SK-N-SH (cell line): ENCODE data around the gene RSBN1L.

- RRBS, result no CpG with 5 or more reads among the region's 2 CpGs
CAGE:
- cytosol, long polyA plus RNA, result no peak
- long polyA plus RNA, result no peak
- nucleus, long polyA plus RNA, result no peak
These were observed 6.0 kb upstream of the CCL24 start for GRCh38 chr7:75819574-75820010.

DNA sequence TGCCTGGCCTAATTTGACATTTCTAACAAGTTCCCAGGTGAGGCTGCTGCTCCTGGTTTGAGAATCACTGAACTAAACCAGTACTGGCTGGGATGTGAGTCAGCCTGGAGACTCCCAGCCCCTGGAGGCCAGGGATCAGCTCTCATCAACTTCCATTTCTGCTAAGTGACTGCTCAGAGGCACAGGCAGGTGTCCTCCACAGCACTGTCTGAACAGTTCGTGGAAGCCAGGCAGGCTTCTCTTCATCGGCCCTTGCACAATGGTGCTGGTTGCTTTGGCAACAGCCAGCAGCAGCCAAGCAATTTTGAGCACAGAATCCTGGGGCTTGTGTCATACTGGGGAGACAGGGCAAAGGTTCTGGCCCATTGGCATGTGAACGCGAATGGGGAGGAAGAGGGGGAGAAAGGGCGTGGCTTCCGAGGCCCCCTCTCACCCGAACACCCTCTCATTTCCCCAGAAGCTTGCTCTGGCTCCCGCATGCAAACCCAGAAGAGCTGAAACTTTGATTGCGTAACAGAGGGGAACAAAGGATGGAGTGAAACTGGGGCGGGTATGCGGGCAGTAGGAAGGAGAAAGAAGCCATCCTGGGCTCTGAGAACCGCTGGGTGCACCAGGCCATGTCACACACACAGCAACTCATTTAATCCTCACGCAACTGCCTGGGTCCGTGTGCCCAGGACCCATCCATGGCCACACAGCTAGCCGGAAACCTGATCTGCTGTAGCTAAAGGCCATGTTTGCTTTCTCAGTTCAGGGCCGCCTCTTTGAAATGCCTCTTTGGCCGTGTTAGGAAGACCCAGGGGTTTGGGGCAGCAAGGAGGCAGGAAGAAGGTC, 8.9 kb upstream of the POR start:
- RRBS, result no CpG with 5 or more reads among the region's 17 CpGs
CAGE:
- cytosol, long polyA plus RNA, result no peak
- long polyA plus RNA, result no peak
- nucleus, long polyA plus RNA, result no peak

DNA sequence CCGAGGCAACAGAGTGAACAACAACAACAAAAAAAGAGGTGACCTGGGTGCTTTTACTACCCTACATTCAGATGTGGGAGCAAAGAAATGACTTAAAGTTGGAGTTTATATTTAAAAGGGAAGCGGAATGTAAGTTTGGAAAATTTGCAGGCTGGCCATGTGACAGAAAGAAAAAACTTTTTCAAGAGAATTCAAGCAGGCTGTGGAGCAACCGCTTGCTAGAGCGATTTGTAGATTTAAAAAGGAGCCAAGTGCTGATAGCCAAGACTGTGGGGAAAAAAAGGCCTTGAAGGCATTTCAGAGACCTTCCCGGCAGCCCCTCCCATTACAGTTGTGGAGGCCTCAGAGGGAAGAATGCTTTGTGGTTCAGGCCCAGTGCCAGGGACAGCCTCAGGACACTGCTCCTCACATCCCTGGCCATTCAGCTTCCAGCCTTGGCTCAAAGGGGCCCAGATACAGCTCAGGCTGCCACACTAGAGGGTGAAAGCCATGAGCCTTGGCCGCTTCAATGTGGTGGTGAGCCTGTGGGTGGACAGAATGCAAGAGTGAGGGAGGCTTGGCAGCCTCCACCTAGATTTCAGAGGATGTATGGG, 19.4 kb downstream of the POR start:
- RRBS, result no CpG with 5 or more reads among the region's 6 CpGs
CAGE:
- cytosol, long polyA plus RNA, result no peak
- long polyA plus RNA, result no peak
- nucleus, long polyA plus RNA, result no peak

DNA sequence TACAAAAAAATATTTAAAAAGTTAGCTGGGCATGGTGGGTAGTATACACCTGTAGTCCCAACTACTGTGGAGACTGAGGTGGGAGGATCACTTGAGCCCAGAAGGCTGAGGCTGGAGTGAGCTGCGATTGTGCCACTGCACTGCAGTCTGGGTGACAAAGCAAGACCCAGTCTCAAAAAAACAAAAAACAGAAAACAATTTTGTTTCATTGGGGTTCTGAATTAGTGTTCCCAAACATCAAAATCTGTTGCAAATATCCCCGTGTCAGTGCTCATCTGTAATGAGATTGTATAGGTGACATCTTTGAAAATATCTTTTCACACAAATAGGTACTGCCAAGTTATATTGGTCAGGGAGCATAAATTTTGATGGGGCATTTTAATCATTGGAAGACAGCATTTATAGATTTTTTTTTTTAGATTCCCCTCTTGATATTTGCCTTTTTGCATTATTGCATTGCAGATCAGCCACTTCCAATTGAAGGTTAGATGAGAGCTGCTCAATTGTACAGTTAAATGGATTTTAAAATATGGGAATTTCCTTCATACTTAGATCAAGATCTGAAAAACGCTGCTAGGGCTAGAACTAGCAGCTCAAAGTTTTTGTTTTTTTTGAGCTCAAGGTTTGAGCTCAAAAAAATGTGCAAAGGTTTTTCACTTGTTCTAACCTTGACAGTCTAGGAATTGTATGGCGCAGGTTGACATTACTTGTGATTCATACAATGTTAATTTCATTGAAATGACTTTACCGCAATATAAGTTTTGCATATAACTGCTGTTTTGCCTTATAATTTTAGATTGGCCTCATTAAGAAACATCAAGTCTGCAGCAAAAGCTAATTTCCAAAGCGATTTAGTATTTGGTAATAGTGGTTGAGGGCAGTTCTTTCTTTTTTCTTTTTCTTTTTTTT, 27.4 kb downstream of the POR start:
- RRBS, result no CpG with 5 or more reads among the region's 6 CpGs
CAGE:
- cytosol, long polyA plus RNA, result no peak
- long polyA plus RNA, result no peak
- nucleus, long polyA plus RNA, result no peak

DNA sequence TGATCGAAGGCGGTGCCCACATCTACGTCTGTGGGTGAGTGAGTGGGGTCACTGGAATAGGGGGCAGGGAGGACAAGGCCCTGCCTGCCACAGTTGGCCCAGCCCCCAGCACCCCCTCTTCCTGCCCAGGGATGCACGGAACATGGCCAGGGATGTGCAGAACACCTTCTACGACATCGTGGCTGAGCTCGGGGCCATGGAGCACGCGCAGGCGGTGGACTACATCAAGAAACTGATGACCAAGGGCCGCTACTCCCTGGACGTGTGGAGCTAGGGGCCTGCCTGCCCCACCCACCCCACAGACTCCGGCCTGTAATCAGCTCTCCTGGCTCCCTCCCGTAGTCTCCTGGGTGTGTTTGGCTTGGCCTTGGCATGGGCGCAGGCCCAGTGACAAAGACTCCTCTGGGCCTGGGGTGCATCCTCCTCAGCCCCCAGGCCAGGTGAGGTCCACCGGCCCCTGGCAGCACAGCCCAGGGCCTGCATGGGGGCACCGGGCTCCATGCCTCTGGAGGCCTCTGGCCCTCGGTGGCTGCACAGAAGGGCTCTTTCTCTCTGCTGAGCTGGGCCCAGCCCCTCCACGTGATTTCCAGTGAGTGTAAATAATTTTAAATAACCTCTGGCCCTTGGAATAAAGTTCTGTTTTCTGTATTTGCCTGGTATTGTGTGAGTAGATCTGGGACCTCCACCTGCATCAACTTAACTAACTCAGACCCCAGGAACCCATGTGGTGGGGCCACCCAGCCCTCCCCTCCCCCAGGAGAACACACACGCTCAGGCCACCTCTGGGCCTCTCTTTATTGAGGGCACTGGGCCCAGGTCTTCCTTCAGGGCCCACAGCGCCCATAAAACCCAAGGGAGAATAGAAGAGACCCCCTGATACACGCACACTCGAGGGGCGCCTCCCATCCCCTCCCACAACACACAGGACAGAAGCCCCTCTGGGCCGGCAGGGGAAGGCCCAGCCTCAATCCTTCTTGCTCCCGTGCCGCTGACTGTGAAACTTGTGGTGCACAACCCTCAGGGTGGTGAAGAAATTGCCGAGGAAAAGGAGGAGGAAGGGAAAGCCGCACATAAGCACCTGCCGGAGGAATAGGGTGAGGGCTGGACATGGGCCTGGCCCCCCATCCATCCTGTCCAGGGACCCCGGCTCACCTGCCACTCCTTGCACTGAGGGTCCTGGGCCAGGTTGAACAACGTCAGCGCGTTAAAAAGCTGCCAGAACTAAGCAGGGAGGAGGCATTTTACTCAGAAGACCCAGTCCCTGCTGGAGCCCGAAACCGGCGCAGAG, 7.7 kb downstream of the TMEM120A start:
- RRBS, result 98% methylated on average over 4 of the region's 37 CpGs
CAGE:
- cytosol, long polyA plus RNA, result no peak
- long polyA plus RNA, result no peak
- nucleus, long polyA plus RNA, result no peak

DNA sequence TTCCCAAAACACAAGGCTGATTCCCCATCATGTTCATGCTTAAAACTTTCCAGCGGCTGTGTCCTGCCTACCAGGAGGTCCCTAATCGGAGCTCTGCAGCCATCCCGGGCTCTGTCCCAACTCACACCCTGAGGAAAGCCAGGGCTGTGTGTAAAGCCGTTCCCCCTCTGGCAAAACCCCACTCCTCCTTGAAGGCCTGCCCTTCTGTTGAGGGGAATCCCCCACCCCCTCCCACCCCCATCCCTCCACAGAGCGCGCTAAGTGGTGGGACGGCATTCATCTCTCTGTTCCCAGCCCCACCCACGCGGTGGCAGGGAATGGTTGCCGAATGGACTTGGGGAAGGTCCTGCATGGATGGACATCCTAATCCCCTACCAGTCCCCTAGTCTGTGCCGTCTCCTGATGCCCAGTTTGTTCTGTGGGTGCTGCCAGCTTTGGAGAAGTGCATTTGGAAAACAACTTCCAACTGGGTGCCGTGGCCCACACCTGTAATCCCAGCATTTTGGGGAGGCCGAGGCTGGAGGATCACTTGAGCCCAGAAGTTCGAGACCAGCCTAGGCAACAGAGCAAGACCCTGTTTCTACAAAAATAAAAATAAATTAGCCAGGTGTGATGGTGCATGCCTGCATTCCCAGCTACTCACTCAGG, 785 bp upstream of the TMEM120A start:
- RRBS, result 58% methylated on average over 2 of the region's 14 CpGs
CAGE:
- cytosol, long polyA plus RNA, result no peak
- long polyA plus RNA, result no peak
- nucleus, long polyA plus RNA, result no peak

GRCh38 chr7:76259780-76260538, 42.5 kb upstream of the HSPB1 start:
- RRBS, result 8% methylated on average over 28 of the region's 63 CpGs
CAGE:
- cytosol, long polyA plus RNA, result no peak
- long polyA plus RNA, result no peak
- nucleus, long polyA plus RNA, result no peak

GRCh38 chr7:76306249-76306418, 3.7 kb downstream of the HSPB1 start:
- RRBS, result no CpG with 5 or more reads among the region's 5 CpGs
CAGE:
- cytosol, long polyA plus RNA, result no peak
- long polyA plus RNA, result no peak
- nucleus, long polyA plus RNA, result no peak

DNA sequence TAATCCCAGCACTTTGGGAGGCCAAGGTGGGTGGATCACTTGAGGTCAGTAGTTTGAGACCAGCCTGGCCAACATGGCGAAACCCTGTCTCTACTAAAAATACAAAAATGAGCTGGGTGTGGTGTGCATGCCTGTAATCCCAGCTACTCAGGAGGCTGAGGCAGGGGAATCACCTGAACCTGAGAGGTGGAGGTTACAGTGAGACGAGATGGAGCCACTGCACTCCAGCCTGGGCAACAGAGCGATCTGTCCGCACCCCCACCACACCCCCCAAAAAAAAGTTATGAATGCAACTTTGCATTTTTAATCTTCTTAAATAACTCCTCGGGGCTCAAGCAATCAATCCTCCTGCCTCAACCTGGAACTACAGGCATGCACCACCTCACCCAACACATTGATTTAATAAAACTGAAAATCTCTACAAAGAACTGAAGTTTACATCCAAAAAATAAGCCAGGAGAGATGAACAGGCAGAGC, 23.1 kb downstream of the YWHAG start:
- RRBS, result no CpG with 5 or more reads among the region's 5 CpGs
CAGE:
- cytosol, long polyA plus RNA, result no peak
- long polyA plus RNA, result no peak
- nucleus, long polyA plus RNA, result no peak

DNA sequence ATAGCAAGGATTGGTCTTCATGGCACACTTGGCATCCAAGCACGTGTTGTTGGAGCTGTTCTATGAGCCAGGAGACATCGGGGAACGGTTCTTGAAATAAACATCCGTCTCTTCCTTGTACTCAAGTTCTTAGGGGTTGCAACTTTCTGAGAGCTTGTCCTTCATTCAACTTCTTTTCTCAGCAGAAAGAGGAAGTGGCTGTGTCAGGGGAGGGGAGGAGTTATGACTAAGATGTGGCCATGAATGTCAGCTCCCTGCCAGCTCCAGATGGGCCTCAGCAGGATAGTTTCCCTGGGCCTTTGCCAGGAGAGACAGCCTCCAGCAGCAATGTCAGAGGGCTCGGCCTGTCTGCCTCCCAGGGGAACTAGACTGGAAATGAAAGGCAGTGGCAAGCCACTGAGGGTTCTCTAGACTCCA, 15.9 kb upstream of the DTX2 start:
- RRBS, result no CpG with 5 or more reads among the region's 5 CpGs
CAGE:
- cytosol, long polyA plus RNA, result no peak
- long polyA plus RNA, result no peak
- nucleus, long polyA plus RNA, result no peak

DNA sequence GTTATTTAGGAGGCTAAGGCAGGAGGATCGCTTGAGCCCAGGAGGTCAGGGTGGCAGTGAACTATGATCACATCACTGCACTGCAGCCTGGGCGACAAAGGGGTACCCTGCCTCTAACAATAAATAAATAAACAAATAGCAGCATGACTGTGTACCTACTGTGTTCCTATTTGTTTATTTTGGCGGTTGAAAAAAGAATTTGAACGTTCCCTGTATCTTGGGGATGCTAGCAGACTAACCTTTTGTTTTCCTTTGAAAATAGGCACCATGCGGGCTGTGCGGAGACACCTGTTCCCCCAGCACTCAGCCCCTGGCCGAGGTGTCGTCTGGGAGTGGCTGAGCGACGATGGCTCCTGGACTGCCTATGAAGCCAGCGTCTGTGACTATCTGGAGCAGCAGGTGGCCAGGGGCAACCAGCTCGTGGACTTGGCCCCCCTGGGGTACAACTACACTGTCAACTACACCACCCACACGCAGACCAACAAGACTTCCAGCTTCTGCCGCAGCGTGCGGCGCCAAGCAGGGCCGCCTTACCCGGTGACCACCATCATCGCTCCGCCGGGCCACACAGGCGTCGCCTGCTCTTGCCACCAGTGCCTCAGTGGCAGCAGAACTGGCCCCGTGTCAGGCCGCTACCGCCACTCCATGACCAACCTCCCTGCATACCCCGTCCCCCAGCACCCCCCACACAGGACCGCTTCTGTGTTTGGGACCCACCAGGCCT, 20.9 kb downstream of the DTX2 start:
- RRBS, result no CpG with 5 or more reads among the region's 29 CpGs
CAGE:
- cytosol, long polyA plus RNA, result no peak
- long polyA plus RNA, result no peak
- nucleus, long polyA plus RNA, result no peak

DNA sequence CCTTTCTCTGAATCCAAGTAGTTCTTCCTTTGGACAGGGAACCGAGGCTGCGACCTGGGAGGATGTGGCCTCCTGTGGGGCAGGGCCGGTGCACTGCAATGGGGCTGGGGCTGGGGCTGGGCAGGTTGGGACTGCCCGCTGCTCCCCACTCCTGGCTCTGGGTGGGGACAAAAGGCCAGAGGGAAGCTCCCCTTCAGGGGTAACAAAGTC, 853 bp downstream of the UPK3B start:
- RRBS, result no CpG with 5 or more reads among the region's 4 CpGs
CAGE:
- cytosol, long polyA plus RNA, result no peak
- long polyA plus RNA, result no peak
- nucleus, long polyA plus RNA, result no peak

DNA sequence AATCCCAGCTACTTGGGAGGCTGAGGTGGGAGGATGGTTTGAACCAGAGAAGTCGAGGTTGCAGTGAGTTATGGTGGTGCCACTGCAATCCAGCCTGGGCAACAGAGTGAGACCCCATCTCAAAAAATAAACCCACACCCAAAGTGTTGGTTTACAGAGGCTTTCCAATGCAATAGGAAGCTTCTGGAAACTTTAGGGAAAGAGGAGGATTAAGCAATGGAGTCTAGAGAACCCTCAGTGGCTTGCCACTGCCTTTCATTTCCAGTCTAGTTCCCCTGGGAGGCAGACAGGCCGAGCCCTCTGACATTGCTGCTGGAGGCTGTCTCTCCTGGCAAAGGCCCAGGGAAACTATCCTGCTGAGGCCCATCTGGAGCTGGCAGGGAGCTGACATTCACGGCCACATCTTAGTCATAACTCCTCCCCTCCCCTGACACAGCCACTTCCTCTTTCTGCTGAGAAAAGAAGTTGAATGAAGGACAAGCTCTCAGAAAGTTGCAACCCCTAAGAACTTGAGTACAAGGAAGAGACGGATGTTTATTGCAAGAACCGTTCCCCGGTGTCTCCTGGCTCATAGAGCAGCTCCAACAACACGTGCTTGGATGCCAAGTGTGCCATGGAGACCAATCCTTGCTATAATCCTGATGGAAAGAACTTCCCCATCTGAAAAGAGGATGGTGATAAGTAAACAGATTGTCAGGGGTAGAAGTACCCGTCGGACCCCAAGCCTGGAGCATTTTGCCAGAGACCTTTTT, 21.1 kb downstream of the POMZP3 start:
- RRBS, result no CpG with 5 or more reads among the region's 9 CpGs
CAGE:
- cytosol, long polyA plus RNA, result no peak
- long polyA plus RNA, result no peak
- nucleus, long polyA plus RNA, result no peak

DNA sequence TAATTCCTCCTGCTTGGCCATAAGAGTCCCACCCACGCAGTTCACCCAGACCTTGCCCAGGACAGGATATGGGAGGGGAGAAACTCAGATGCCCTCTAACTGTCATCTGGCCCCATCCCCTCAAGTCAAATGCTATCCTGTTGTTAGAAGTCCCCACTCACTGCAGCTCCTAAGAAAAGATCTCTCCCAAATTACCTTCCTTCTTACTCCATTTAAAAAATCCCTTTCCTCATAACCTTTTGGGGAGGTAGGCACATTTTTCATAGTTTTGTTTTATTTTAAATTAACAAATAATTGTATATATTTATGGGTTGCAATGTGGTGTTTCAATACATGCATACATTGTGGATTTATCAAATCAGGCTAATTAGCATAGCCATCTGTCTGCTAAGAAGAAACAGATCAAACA, 84.1 kb downstream of the GSAP start:
- RRBS, result no CpG with 5 or more reads among the region's 1 CpG
CAGE:
- cytosol, long polyA plus RNA, result no peak
- long polyA plus RNA, result no peak
- nucleus, long polyA plus RNA, result no peak

DNA sequence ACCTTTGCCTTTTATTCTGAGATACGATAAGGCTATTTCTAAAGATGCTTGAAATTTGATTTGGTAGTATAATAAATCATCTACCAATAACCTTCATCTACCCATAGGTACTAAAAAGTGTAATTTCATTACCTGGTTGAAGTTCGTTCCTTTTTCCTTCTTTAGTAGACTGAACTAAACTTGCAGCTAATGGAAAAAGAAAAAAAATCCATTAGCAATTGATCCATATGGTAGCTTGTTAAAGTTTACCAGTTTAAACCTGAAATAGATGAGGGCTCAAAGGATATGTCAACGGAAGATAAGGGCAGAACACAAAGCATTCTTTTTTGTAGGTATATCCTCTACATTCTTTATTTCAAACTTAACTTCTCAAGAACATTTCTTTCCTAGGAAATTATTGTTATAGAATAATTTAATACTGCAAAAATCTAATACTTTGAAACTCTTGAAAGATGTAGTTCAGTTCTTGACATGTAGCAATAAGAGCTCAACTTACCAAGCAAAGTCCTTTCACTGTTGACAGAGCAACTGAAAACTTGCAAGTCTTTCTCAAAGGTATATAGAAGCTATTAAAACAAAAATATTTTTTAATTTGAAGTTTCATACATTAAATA, 19.2 kb downstream of the GSAP start:
- RRBS, result no CpG with 5 or more reads among the region's 3 CpGs
CAGE:
- cytosol, long polyA plus RNA, result no peak
- long polyA plus RNA, result no peak
- nucleus, long polyA plus RNA, result no peak

DNA sequence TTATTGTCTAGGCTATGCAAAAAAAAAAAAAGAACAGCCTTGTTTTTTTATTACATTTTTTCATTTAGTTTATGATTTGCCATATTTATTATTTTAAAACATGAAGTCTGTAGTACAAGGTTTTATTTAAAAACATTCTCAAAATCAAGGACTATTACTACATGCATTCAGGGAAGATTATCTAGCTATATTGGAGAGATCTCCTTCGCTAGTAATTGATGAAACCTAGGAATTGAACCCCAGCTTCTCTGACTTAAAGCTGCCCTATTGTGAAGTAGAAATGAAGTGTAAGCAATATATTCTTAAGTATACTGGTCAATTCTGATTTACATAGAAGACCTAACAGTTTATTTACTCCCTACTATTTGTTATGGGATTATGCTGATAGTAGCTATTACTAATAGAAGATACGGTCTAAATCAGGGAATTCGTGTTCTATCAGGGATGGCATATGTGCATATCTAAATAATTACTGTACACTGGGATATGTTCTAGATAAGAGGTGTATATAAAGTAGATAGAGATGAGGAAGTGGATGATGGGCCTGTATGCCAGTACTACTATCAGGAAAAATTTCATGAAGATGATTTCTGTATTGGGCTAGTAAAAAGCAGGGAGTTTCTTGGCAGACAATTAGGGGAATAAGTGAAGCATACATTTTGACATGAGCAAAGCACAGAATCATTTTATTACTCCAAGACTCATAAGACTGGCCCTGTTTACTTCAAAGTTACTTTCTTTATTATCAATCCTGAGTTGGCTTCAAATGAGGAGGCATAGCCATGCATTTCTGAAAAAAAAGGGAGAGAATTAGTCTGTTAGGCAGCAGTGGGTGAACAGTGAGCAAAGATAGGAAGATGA, 26.1 kb downstream of the PTPN12 start:
- RRBS, result no CpG with 5 or more reads among the region's 3 CpGs
CAGE:
- cytosol, long polyA plus RNA, result no peak
- long polyA plus RNA, result no peak
- nucleus, long polyA plus RNA, result no peak

GRCh38 chr7:77601360-77602253, 64.5 kb downstream of the PTPN12 start:
- RRBS, result no CpG with 5 or more reads among the region's 7 CpGs
CAGE:
- cytosol, long polyA plus RNA, result no peak
- long polyA plus RNA, result no peak
- nucleus, long polyA plus RNA, result no peak

DNA sequence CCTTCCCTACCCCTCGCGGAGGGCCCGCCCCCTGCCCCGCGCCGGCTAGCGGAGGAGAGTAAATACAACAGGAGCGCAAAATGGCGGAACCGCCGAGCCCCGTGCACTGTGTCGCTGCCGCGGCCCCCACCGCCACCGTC, at the start of gene RSBN1L:
Gene RSBN1L (plus strand): TSS at position 70 of the 140 bp plus-strand sequence.
- RRBS, result 1% methylated on average over 6 of the region's 17 CpGs
CAGE:
- cytosol, long polyA plus RNA, result start-site peak on the plus strand centred at position 59 of the sequence, 32 bp wide, 241 and 395 reads in 2 replicates
- long polyA plus RNA, result no peak
- nucleus, long polyA plus RNA, result start-site peak on the plus strand centred at position 70 of the sequence, 9 bp wide, 277 and 713 reads in 2 replicates

- RRBS, result no CpG with 5 or more reads among the region's 3 CpGs
CAGE:
- cytosol, long polyA plus RNA, result no peak
- long polyA plus RNA, result no peak
- nucleus, long polyA plus RNA, result no peak
These were observed 37.0 kb downstream of the TMEM60 start for GRCh38 chr7:77761277-77761585.

GRCh38 chr7:78558650-78559091, 760.4 kb upstream of the TMEM60 start:
- RRBS, result no CpG with 5 or more reads among the region's 3 CpGs
CAGE:
- cytosol, long polyA plus RNA, result no peak
- long polyA plus RNA, result no peak
- nucleus, long polyA plus RNA, result no peak